Body of pancreas (tissue), 2 donors: ENCODE data around the gene CDK19.

DNA sequence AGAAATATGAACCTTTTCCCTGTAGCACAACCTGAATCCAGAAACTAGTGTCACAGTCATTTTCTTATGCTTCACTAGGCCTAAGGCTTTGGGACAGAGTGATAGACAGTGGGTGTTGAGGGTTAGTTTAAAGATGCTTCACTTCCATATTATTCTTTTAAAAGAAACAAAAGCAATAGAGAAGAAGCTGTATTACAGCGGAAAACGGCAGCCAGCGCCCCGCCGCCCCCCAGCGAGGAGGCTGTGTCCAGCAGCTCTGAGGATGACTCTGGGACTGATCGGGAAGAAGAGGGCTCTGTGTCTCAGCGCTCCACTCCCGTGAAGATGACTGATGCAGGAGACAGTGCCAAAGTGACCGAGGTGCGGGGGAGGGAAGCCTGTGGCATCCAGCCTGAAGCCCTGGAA lies 100.1 kb downstream of the FIG4 start:
- PRO-cap = no peak
- RAMPAGE, long total RNA, 2 experiments = no peak in any of the 2 experiments

DNA sequence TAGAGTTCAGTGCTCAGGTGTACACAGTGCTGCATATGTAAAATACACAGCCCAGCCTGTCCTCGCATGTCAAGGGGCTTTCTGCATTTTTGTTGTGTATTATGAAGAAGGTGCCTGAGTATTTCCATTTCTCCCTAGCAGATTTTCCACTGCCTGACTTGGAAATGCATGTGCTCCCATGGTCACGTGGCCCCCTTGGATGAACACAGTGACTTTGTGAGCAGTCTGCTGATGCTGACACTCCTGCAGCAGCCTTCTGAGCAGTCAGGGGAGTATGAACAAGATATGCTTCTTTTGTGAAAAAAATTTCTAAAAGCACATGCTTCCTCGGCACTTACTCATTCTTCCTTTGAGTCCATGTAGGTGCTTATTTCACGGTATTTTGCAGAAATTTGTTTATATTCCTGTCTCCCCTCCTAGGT lies 108.3 kb upstream of the GPR6 start:
- PRO-cap = no peak
- RAMPAGE, long total RNA, 2 experiments = no peak in any of the 2 experiments

- PRO-cap = no peak
- RAMPAGE, long total RNA, 2 experiments = no peak in any of the 2 experiments
These were observed 91.7 kb upstream of the SLC22A16 start for GRCh38 chr6:110567904-110568649.

- PRO-cap = bidirectional peak, plus-strand start at chr6:110815221, minus-strand start at chr6:110815127; bidirectional peak, plus-strand start at chr6:110815701, minus-strand start at chr6:110815412
- RAMPAGE, long total RNA, 2 experiments = start-site peak on the minus strand in 2 of 2 experiments, at chr6:110815042-110815427 at its widest, 7 to 15 reads per replicate
These were observed at the start of gene CDK19 for GRCh38 chr6:110814853-110815795. TSS of gene CDK19 (minus strand) at chr6:110815469.

DNA sequence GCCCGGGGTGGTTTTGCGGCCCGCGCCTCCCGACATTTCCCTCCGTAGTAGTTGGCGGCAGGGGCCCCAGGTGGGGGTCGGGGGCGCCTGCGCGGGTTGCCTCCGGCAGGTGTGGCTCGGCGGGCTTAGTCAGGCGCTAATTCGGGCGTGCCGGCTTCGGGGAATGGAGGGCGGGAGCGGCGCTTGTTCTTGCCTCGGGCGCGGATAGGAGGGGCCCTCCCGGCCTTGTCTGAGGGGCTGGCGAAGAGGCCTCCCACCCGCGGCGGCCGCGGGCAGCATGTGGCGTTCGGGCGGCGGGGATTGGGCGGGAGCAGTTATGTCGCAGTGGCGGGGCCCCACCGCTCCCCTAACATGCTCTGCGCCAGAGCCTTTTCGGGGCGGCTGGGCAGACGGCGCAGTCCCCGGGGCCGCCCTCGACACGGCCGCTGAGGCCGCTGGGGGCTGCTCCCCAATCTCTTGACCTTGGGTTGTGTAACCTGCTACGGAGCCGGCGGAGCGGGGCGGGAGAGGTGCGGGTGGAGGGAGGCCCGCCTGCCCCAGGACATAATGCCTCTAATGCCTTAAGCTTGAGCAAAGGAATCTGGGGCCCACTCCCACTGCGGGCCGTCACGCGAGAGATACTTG lies 1.0 kb downstream of the AMD1 start:
- PRO-cap = bidirectional peak, plus-strand start at position 128 of the sequence, minus-strand start outside the sequence; bidirectional peak, plus-strand start at position 375 of the sequence, minus-strand start at position 418 of the sequence; bidirectional peak, plus-strand start outside the sequence, minus-strand start at position 545 of the sequence
- RAMPAGE, long total RNA, 2 experiments = no peak in any of the 2 experiments

GRCh38 chr6:111075993-111076518 lies 11.2 kb upstream of the SLC16A10 start:
- PRO-cap = no peak
- RAMPAGE, long total RNA, 2 experiments = no peak in any of the 2 experiments

DNA sequence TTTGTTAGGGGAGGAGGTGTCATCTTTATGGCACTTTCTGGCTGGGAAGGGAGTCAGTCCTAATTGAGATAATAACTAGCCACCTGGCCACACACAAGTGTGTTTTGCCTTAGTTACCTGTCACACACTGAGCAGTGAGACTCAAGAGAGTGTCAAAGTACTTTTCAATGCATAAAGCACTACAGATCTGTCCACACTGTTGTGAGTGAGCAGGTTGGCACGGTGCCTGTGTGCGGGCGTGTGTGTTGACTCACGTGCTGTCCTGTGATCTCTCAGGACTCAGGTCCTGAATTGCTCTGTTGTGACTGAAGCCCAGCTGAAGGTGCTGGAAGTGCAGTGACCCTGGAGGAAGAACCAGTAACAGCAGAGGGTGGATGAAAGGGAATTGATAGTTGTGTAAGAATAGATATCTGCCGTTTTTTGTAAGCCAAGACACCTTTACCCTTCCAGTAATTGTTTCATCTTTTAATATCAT lies 18.2 kb downstream of the SLC16A10 start:
- PRO-cap = no peak
- RAMPAGE, long total RNA, 2 experiments = start-site peak on the plus strand in 1 of 2 experiments, centred at position 151 of the sequence, 27 reads per replicate

DNA sequence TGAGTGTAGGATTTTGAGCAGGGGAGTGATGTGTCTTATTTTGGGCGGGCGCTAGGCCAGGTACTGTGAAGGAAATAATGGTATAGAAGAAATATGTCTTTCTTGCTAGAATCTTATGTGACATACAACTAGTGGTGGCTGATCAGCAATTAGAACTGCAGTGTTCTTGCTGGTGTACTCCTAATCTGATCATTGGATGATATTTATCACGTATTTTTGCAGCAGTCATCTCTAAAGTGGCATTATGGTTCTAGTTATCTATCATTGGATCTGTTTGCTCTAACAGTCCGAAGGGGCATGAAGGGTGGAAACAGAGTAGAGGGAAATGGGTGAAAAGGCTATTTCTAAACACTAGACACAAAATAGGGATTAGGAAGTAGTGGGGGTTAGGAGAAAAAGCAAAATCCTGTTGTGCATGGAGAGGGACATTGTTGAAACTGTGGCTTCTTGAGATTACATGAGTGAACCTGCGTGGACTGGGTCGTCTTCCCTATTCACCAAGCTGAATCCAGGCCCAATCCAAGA lies 40.2 kb downstream of the SLC16A10 start:
- PRO-cap = no peak
- RAMPAGE, long total RNA, 2 experiments = start-site peak on the plus strand in 1 of 2 experiments, centred at position 225 of the sequence, 16 reads per replicate

DNA sequence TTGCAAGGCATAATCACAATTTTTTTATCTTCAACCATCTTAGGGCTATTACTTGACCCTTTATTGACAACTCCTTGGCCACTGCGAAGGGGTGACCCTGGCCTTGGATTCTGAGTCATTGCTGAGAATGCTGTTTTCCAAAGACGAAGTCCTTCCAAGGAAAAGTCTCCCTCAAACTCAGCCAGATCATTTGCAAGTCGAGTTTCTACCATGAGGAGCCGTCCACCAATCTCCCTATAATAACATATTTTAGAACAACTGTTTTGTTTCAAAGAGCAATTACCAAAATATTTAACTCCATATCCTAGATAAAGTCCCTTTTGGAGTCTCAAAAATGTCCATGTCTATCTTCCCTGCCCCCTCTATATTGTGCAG lies 108.6 kb downstream of the MFSD4B start:
- PRO-cap = no peak
- RAMPAGE, long total RNA, 2 experiments = no peak in any of the 2 experiments

DNA sequence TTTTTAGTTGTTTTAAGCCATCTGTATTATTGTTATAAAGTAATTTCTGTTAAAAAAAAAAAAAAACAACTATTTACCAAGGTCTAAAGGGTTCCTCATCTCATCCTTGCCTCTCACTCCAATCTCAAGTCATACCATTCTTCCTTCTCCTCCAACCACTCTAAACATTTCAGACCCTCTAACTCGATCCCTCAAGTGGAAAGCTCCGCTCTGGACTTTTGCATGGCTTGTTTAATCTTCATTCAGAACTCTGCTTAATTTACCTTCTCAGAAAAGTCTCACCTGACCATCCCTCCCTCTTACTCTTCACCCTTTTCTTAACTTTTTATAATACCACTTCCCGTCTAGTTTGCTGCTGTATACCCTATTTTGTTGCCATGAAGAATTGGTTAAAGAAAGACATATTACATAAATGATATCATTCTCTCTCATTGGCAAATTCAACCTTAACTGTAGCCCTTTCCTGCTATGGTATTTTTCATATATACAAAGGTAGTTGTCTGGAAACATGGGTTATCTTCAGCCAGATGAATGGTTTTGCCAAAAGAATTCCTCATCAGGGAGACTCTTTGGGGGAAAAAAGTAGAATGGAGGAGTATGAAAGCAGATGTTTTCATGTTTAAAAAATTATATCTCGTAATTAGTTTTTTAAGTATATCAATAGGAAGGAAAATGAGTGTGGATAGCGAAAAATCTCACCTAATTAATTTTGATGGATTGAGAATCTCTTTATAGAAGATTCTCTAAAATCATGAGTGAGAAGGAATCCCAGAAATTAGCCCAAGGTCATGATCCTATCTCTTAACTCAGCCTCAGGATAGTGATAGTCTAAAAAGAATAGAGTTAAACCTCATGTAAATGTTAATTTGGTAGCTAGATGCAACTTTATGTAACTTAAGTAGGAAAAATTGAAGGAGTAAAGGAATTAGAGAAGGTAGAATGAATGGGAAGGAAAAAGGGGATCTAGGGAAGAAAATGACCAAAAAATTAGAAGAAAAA lies 70.0 kb downstream of the REV3L start:
- PRO-cap = no peak
- RAMPAGE, long total RNA, 2 experiments = start-site peak on the minus strand in 1 of 2 experiments, centred at positions 179 to 380 of the sequence, 6 reads per replicate

- PRO-cap = no peak
- RAMPAGE, long total RNA, 2 experiments = start-site peak on the minus strand in 1 of 2 experiments, at chr6:111473686-111474415 at its widest, 11 reads per replicate
These were observed 9.5 kb downstream of the REV3L start for GRCh38 chr6:111473193-111474334.

- PRO-cap = no peak
- RAMPAGE, long total RNA, 2 experiments = no peak in any of the 2 experiments
These were observed 5.5 kb downstream of the REV3L start for GRCh38 chr6:111477331-111478009.

GRCh38 chr6:111498256-111499218 lies 15.5 kb upstream of the REV3L start:
- PRO-cap = no peak
- RAMPAGE, long total RNA, 2 experiments = start-site peak on the plus strand in 1 of 2 experiments, at chr6:111498513-111498705 at its widest, 6 reads per replicate

DNA sequence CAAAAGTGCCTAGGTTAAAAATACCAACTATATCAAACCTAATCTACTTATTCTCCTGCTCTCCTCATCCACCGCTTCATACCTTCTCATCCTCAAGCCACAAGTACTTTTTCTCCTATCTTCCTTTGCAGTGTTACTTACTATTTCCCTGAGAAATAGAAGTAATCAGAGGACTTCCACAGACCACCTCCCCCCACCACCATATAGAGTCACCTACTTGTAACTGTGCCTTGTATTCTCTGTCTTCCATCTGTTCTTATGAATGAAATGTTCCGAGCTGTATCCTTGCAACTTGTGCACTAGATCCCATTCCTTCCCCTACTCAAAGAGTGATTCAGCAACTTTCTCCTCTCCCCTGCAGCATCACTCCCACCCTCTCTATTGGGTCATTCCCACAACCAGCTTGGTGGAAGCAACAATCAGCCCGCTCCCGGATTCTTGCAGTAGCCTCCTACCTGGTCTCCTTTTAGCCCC lies 34.8 kb upstream of the REV3L start:
- PRO-cap = no peak
- RAMPAGE, long total RNA, 2 experiments = no peak in any of the 2 experiments

GRCh38 chr6:111559307-111560158 lies 46.1 kb downstream of the TRAF3IP2 start:
- PRO-cap = no peak
- RAMPAGE, long total RNA, 2 experiments = no peak in any of the 2 experiments

GRCh38 chr6:111566767-111567769 lies 38.6 kb downstream of the TRAF3IP2 start:
- PRO-cap = no peak
- RAMPAGE, long total RNA, 2 experiments = no peak in any of the 2 experiments

GRCh38 chr6:111601807-111602297 lies 3.8 kb downstream of the TRAF3IP2 start:
- PRO-cap = unidirectional peak, plus-strand start at chr6:111602055
- RAMPAGE, long total RNA, 2 experiments = no peak in any of the 2 experiments

DNA sequence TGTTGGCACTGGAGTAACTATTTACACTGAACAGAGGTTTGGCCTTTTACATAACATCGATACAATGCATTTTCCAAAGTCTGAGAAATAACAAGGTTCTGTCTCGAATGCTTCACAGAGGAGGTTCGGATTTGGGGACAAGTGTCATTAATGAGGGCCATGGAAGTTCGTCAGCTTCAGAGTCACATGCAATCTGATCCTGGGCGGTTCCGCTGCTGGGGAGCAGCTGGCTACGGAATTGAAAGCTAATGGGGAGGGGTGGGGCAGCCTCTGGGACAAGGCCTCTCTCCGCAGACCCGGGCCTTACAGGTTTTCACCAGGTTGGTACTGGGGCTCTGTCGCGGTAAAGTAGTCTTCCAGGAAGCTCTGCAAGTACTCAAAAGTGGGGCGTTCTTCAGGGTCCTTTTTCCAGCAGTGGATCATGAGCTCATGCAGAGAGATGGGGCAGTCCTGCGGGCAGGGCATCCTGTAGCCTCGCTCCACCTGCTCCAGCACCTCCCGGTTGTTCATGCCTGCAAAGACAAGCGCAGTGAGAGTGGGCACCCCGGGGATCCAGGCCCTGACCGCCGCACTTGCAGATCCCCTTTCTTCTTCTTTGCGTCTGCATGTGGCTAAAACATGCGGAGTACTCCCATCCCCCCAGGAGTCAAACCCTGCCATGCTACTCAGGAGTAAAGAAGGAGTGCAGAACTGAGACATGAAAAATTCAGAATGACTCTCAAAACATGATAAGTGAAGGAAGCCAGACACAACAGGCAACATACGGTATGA lies 55.9 kb upstream of the TRAF3IP2 start:
- PRO-cap = no peak
- RAMPAGE, long total RNA, 2 experiments = no peak in any of the 2 experiments

- PRO-cap = no peak
- RAMPAGE, long total RNA, 2 experiments = no peak in any of the 2 experiments
These were observed 80.4 kb upstream of the TRAF3IP2 start for GRCh38 chr6:111686043-111686425.

DNA sequence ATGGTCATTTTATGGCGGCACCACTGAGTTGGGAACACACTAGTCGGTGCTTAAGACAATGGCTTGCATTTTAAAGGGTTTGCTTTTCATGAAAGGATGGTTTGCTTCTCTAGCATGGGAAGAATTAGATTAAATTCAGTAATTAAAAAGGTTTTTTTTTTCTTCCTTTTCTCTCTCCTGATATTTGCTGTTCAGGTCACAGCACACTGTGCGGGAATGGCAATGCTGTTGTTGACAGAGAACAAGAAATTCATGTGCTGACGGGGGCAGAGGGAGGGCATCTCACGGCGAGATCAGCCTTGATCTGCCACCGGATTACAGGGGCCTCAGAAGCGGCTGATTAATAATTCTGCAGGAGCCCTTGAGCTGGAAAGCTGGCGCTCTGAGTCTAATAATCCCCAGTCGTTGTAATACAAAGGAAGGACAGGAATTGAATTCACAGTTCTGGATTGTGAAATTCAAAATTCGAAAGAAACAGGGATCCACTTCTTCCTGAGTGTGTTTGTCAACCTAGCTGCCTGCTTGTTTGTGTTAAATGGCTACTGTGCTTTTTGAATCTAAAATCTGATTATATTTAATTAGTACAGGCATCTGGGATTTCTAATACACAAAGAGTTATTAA lies 80.9 kb upstream of the TRAF3IP2 start:
- PRO-cap = no peak
- RAMPAGE, long total RNA, 2 experiments = no peak in any of the 2 experiments